Cerebellum (tissue), 5 donors: ENCODE data around the genes DNAJC24 and C11orf91.

DNA sequence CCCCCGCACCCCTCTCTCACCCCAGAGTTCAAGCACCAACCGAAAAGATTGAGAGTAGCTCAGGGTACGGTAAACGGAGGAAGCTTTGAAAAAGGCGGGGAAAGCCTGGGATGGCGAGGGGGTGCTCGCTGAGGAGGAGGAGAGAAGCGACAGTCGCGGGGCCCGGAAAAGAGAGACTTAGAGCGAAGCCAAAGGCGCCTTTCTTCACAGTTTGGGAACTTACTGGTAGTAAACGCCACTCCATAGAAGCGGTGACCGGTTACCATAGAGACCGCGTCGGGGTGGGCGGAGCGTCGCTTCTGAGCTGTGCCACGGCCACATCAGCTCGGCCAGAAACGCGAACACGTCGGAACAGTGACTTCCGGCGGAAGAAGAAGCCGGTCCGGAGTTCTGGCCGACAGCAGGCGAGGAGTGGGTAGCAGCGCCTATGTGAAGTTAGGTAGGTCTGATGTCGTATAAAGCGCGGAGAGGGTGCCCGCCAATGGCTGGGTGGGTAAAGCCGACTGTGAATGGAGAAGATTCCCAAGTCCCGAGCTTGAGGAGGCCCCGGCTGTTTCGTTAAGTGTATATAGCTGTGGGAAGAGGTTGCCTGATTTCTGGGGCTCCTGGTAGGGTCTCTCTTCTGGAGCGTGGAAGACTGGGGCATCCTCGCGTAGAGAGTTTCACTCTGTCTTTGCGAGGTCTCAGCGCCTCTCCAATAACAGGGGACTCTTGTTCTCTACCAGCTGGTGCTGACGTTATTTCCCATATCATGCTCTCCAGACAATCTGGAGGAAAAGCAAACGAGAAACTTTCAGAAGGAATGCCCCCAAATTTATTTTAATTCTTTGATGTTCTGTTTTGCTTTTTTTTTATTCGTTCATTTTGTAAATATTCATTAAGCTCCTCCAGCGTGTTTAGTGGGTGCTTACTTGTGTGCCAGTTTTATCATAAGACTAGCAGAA, at the start of gene DNAJC24:
TSS of gene DNAJC24 (plus strand) at position 387 of the 944 bp plus-strand sequence.
- PRO-cap, 3 experiments, result peak in 3 of 3 experiments; most common plus-strand start position 332 of the sequence (in 2); most common minus-strand start position 264 of the sequence (in 1)
- RAMPAGE, long total RNA, result no peak

DNA sequence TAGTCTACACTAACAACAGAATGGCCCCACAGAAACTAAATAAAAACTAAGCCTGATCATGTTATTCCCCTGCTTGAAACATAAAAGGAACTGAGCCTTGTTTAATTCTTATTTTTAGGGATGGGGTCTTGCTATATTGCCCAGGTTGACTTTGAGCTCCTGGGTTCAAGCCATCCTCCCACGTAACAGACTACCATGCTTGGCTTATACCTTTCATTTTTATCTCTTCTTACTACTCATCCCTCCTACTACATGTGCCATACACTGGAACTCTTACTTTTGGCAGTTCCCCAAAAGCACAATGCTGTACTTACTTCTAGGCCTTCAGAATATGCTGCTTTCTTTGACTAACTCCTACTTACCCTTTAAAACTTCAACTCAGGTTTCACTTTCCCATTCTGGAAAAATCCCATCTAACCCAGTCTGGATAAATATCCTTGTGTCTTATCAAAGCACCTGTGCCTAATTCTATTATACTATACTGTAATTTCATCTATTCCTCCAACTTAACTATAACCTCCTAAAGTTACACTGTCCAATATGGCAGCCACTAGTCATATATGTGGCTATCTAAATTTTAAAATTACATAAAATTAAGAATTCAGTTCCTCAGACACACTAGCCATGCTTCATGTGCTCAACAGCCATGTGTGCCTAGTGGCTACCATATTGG, 62.9 kb downstream of the IMMP1L start:
- PRO-cap, 3 experiments, result no peak in any of the 3 experiments
- RAMPAGE, long total RNA, result no peak

- PRO-cap, 3 experiments, result no peak in any of the 3 experiments
- RAMPAGE, long total RNA, result no peak
Measured at GRCh38 chr11:31493943-31494337, 15.5 kb downstream of the IMMP1L start.

GRCh38 chr11:32096870-32097496, 6.1 kb downstream of the RCN1 start:
- PRO-cap, 3 experiments, result no peak in any of the 3 experiments
- RAMPAGE, long total RNA, result no peak

- PRO-cap, 3 experiments, result no peak in any of the 3 experiments
- RAMPAGE, long total RNA, result no peak
Measured at GRCh38 chr11:32098133-32098576, 7.3 kb downstream of the RCN1 start.

DNA sequence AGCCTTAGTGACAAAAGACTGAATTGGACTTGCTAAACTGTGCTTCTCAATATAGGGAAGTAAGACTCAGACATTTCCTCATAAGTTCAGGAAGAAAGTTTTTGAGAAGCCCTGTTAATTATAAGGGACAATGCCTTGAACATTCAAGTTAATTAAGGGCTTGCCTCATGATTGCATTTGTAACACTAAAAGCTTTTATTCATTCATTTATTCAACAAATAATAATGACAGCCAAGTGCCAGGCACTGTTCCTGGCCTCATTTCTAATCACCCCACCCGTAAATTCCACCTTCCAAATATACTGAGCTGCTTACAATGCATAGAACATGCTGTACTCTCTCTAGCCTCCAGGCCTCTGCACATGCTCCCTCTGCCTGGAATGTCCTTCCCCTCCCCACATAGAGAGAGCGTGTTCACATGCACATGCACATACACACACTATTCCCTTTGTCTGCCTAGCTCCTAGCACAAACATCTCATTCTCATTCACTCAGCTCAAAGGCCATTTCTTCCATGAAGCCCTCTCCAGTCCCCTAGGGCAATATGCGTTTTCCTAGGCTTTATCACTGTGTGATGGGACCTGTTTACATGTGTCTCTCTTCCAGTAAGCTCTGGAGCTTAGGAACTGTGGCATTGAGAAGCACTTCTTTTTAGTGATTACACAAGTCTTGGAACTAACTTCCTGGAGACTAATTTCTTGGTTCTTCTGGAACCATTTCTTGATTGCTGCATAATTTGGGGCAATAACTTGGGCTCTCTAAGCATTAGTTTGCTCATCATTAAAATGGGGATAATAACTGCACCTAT, 144.6 kb downstream of the WT1 start:
- PRO-cap, 3 experiments, result no peak in any of the 3 experiments
- RAMPAGE, long total RNA, result no peak

GRCh38 chr11:32415845-32416595, 19.3 kb downstream of the WT1 start:
- PRO-cap, 3 experiments, result no peak in any of the 3 experiments
- RAMPAGE, long total RNA, result no peak

DNA sequence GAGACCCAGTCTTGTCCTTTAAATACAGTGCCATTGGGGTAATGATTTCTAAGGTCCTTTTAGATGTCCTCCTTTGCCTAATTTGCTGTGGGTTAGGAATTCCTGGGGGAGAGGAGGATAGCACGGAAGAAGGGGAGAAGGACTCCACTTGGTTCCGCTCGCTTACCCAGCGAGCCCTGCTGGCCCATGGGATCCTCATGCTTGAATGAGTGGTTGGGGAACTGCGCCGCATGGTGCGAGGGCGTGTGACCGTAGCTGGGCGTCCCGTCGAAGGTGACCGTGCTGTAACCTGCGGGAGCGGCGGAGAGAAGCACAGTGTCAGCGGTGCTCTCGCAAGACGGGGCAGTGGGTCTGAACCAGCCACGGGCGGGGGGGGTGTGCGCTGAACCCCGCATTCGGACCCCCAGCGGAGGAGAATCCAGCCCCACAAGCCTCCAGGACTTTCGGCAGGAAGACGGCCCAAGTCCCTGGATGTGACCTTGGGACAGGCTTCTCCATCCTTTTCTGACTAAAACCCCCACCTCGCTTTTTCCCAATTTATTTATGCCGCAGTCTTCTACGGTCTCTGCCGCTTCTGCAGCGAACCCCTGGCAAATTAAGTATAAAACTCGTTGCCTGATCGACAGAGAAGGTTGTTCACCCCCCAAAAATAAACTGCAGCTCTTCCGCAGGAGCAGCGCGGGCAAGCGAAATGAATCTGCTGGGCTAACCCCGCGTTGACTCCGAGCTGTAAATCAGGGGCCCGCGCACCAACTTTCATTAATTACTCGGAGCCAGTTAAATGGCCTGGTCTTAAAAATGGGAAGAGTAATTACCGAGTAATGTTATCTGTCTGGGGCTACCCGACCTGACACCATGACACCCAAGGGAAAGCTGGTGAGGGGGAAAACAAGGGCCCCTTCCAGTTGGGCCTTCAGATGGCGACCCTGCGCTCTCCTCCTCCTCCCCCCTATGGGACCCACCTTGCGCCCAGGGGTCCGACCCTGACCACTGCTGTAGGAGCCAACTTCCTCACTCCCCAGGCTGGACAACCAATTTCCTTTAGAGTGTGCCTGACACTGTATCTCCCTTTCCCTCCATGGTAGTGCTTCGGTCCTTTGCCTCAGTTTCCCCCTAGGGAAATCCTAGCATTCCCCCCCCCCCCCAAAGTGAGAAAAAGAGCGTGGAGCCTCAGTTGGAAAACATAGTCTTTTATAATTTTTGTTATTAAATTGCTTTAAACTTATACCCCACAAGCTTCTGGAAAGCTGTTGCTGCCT, 6.6 kb downstream of the WT1 start:
- PRO-cap, 3 experiments, result no peak in any of the 3 experiments
- RAMPAGE, long total RNA, result no peak

DNA sequence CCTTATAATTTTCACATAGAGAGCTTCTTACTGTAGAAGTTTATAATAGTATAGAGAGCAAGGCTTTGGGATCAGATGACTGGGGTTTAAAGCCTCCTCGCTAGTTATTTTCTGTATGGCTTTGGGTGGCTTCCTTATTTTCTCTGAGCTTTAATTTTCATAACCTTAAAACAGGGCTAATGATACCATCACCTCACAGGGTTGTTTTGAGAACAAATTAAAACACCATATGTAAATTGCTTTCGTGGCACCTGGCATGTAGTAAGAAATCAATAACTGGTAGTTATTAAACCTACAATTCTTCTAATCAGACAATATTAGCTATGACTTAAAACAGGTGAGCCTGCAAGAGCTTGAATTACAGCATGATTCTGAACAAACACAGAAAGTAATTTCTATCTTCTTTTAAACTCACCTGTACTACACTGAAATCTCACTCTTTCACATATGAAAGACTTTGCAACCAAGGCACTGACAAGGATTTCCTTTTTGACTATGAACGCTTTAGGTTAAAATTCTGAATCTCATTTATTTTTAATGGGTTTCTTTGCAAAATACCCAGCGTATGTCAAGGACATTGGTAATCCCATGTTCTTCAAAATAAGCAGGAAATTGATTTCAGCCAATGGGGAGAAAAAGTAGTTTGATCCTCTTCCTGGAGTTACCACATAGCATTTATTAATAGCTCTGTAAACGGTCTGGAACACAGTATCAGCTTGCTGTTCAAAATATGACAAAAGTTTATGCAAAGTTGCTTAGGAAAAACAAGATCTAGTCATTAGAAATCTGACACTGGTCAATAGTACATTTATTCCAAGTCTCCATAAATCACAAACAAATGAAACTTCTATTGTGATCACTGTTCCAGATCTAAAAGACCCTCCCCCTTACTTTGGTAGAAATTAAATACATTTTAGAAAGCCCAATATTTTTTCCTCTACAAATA, 7.8 kb upstream of the WT1 start:
- PRO-cap, 3 experiments, result no peak in any of the 3 experiments
- RAMPAGE, long total RNA, result no peak

DNA sequence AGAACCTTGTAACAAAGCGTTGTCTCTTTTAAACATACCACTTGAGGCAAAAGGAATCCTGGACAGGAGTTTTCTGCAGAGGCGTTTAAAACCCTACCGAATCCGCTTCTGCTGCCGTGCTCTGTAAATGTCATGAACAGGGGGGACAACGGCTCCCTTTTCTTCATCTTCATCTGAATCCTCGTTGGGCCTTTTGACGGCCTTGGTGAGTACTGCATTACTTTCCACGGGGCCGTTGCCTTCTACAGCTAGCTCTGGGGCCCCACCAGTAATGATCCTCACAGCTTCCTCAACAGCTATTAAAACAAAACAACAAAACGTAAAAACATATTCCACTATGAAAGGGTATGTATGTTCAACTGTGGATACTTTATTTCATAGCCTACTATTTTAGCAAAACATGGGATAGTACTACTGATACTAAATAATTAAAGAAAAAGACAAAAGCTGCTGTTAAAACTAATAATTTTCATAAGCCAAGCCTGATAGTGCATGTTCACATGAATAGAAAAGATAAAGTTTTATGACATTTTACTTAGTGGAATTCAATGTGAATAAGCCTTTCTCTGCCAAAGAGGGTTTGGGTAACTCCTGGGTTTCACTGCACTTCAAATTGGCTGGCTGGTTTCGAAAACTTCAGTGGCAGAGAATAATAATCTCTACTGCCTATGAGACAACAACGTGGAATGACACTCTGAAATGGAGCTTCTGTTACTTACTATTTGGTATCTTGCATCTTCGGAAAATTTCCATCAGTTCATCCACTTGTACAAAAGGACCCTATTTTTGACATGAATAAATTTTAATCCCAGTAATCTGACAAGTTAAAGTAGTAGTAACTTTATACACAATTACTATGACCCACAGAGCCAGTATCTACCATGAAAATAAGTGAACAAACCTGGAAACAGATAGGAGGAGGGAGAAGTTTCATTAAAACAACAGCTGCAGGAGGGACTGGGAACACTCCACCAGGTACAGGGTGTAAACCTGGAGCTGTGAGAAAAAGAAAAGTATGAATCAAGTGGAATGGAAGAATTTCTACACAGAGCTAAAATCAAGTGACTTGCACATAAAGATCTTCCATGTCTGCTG, 46.0 kb downstream of the TCP11L1 start:
- PRO-cap, 3 experiments, result no peak in any of the 3 experiments
- RAMPAGE, long total RNA, result no peak

DNA sequence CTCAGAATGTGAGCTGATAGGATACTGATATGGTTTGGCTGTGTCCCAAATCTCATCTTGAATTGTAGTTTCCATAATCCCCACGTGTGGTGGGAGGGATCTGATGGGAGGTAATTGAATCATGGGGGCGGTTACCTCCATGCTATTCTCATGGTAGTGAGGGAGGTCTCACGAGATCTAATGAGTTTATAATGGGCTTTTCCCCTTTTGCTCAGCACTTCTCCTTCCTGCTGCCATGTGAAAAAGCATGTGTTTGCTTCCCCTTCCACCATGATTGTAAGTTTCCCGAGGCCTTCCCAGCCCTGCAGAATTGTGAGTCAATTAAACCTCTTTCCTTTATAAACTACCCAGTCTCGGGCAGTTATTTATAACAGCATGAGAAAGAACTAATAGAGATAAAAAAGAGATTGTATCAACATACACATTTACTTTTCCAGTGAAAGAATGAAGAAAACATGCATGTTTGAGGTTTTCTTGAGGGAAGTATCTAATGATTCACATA, 17.3 kb upstream of the CSTF3 start:
- PRO-cap, 3 experiments, result no peak in any of the 3 experiments
- RAMPAGE, long total RNA, result no peak

- PRO-cap, 3 experiments, result no peak in any of the 3 experiments
- RAMPAGE, long total RNA, result no peak
Measured at GRCh38 chr11:33277723-33278235, 20.6 kb downstream of the HIPK3 start.

- PRO-cap, 3 experiments, result no peak in any of the 3 experiments
- RAMPAGE, long total RNA, result no peak
Measured at GRCh38 chr11:33689977-33691041, 10.3 kb downstream of the C11orf91 start.

DNA sequence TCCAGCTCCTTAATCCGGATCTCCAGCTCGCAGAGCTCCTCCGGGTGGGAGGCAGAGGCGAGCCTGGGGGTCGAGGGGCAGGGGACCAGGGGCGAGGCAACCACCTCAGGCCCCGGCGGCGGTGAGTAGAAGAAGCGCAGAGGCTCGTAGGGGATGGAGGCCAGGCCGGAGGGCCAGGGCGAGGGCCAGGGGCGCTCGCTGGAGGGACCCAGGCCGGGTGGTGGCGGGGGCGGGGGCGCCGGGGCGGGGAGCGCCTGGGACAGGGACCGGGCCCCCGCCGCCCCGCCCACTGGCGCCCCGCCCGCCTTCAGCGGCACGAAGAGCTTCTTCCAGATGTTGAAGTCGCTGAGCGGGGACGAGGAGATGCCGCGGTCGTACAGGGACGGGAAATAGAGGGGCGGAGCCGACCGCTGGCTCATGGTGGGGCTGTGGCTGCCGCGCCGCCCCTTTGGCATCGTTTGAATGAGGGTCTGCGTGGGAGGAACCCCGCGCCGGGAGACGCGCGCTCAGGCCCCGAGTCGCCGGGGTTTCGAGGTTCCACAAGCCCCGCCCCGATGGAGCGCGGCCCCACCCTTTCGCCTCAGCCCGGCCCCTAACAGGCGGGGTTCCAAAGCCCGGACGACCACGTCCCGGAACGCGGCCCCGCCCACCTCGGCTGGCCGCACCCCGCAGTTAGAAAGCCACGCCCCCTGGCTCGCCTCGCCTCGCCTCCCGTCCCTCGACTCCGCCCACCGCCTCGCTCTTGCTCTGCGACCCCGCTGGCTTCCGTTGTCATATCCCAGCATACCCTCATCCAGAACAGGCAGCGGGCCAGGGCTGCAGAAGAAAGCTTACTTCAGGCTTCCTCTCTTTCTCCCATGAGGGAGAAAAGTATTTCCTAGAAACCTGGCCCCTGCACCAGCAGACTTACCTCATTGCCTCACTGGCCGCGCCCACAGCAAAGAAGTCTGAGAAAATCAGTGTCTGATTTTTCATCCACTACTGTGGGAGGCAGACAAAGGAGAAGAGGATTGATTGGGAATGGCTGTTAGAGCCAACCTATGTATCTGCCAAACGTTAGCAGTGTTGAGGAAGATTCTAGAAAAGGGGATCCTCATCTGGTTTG, at the start of gene C11orf91:
TSS of gene C11orf91 (minus strand) at position 541 of the 1,105 bp plus-strand sequence.
- PRO-cap, 3 experiments, result peak in 3 of 3 experiments; most common plus-strand start position 774 of the sequence (in 3); most common minus-strand start position 531 of the sequence (in 1)
- RAMPAGE, long total RNA, result no peak

- PRO-cap, 3 experiments, result no peak in any of the 3 experiments
- RAMPAGE, long total RNA, result no peak
Measured at GRCh38 chr11:33705675-33706132, 5.1 kb upstream of the C11orf91 start.

DNA sequence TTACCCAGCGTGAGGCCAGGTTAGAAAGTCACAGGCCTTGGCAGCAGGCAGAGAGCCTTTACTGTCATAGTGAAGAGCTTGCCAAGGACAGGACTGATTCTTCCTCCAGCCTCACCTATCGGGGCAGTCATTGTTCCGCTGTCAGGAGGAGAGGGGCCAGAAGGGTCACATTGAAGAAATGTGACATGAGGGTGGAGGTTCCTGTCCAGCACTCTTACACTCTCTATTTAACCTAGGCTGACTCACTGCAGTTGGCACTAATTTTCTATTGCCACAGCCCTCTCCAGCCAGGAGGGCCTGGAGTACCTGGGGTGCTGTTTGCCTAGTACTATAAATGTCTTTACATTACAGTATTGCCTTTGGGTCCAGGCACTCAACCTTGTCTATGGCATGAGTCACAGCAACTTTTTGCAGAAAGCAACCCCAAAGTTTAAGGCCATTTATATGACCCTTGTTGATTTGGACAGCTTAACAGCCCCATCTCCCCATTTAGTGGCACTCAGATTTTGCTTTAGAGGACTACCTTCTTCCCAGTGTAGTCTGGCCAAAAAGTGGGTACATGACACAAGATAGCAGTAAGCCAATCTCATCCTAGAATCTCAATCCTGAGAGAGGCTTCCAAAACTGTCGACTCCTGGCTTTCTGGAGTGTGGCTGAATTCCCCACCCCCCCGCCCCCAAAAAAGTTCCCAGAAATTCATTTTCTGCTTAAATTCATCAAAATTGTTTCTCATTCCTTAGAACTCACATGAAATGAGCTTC, 7.3 kb upstream of the C11orf91 start:
- PRO-cap, 3 experiments, result no peak in any of the 3 experiments
- RAMPAGE, long total RNA, result no peak

DNA sequence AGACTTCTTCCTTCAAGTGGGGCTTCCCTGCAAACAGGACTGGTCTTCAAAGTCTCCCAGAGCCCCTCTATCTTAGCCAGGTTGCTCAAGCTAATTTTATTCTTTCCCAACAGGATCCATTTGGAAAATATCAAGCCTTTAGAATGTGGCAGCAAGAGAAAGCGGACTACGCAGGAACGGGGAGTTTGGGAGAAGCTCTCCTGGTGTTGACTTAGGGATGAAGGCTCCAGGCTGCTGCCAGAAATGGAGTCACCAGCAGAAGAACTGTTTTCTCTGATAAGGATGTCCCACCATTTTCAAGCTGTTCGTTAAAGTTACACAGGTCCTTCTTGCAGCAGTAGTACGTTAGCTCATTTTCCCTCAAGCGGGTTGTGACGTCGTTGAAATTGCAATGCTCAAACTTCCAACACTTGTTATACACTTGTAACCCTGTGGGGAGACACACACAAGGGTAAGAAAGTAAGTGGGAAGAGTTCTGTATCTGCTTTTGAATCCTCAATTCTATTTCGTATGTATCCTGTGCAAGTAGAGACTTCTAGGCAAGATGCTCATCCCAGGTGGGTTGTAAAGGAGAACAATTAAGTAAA, 9.4 kb upstream of the C11orf91 start:
- PRO-cap, 3 experiments, result no peak in any of the 3 experiments
- RAMPAGE, long total RNA, result no peak

GRCh38 chr11:33777753-33778260, 3.5 kb upstream of the FBXO3 start:
- PRO-cap, 3 experiments, result no peak in any of the 3 experiments
- RAMPAGE, long total RNA, result no peak

- PRO-cap, 3 experiments, result no peak in any of the 3 experiments
- RAMPAGE, long total RNA, result no peak
Measured at GRCh38 chr11:33858818-33859789, 32.8 kb downstream of the LMO2 start.

GRCh38 chr11:33869322-33870325, 22.3 kb downstream of the LMO2 start:
- PRO-cap, 3 experiments, result peak in 3 of 3 experiments; most common plus-strand start chr11:33870150 (in 3); most common minus-strand start chr11:33869932 (in 2)
- RAMPAGE, long total RNA, result no peak